ENCODE data around the gene ANKRD30BL.

DNA sequence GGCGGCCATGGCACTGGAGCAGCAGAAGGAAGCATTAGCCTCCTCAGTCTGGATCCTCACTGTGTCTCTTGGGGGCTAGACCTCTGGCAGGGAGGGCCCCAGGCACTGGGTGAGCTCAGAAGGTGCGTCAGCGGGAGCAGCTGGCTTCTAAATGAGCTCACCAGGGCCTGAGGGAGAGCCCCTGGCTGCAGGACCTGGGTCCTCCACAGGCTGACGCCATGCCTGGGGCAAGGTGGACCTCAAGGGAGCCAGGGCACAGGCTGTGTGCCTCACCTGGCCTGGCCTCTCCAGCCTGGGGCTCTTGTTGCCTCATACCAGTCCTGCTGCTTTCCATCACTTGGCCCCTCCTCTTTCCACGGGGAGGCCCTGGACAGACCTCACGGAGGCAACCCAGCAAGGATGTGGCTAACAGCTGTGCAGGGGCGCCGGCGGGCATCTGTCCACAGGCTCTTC, 27.2 kb downstream of the HS6ST1 start:
- PRO-cap, 3 experiments, result no peak in any of the 3 experiments
- RAMPAGE, long total RNA, 4 experiments, result no peak in any of the 4 experiments
- RRBS, result no CpG with 5 or more reads among the region's 9 CpGs

DNA sequence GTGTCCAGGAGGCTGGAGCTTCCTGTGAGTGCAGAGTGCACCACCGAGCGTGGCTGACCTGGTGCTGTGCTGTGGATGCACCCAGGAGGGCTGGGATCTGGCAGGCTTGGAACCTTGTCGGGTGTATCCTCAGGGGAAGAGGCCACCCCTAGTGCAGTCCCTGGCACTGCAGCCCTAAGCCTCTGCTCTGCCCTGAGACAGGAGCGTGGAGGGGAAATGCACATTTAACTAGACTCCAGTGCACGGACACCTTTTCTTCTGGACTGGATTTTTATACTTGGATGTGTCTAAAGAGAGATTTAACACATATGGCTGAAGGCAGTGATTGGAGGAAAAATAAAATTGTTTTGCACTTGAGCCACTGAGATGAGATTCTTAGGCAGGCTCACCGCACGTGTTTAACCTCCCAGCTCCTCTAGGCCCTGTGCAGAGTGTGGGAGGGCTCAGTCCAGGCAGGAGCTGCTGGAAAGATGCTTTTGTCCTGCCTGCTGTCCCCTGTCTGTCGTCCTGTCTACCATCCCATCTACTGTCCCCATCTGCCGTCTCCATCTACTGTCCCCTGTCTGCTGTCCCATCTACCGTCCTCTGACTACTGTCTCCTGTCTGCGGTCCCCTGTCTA, 43.4 kb upstream of the HS6ST1 start:
- PRO-cap, 3 experiments, result no peak in any of the 3 experiments
- RAMPAGE, long total RNA, 4 experiments, result no peak in any of the 4 experiments
- RRBS, result no CpG with 5 or more reads among the region's 11 CpGs

GRCh38 chr2:128379966-128380474, 61.4 kb upstream of the HS6ST1 start:
- PRO-cap, 3 experiments, result no peak in any of the 3 experiments
- RAMPAGE, long total RNA, 4 experiments, result no peak in any of the 4 experiments
- RRBS, result no CpG with 5 or more reads among the region's 19 CpGs

DNA sequence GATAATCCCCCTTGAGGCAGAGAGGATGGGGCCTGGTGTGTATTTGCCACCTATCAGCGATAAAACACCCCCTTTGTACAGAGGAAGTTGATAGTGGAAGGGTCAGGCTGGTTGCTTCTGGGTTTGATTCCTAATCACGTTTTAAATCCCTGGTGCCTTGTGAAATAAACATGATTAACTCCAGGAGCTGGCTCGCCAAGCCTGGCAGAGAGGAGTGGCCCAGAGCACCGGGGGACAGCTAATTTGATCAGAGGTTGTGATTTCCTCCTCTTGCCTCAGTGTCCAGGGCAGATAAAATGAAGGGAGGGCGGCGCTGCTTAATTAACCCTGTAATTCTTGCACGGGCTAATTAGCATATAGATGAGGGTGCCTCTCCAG, 106.1 kb upstream of the HS6ST1 start:
- PRO-cap, 3 experiments, result no peak in any of the 3 experiments
- RAMPAGE, long total RNA, 4 experiments, result no peak in any of the 4 experiments
- RRBS, result no CpG with 5 or more reads among the region's 7 CpGs

DNA sequence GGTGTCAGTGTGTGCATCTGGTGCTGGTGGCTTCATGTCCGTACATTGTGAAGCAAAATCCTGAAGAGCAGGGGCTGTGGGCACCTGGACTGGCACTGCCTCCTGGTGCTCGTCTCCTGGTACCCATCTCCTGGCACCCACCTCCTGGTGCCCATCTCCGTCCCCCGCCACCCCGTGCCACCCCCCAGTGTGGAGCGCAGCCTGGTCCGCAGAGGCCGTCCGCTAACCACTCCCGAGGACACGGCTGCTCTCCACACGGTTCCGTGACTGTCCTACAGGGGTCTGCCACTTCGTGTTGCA, 119.3 kb upstream of the HS6ST1 start:
- PRO-cap, 3 experiments, result peak in 1 of 3 experiments; most common minus-strand start position 249 of the sequence (in 1)
- RAMPAGE, long total RNA, 4 experiments, result no peak in any of the 4 experiments
- RRBS, result no CpG with 5 or more reads among the region's 14 CpGs

GRCh38 chr2:128511036-128511543, 192.4 kb upstream of the HS6ST1 start:
- PRO-cap, 3 experiments, result no peak in any of the 3 experiments
- RAMPAGE, long total RNA, 4 experiments, result no peak in any of the 4 experiments
- RRBS, result no CpG with 5 or more reads among the region's 5 CpGs

- PRO-cap, 3 experiments, result no peak in any of the 3 experiments
- RAMPAGE, long total RNA, 4 experiments, result no peak in any of the 4 experiments
- RRBS, result no CpG with 5 or more reads among the region's 18 CpGs
Measured at GRCh38 chr2:128690317-128690889, 371.7 kb upstream of the HS6ST1 start.

DNA sequence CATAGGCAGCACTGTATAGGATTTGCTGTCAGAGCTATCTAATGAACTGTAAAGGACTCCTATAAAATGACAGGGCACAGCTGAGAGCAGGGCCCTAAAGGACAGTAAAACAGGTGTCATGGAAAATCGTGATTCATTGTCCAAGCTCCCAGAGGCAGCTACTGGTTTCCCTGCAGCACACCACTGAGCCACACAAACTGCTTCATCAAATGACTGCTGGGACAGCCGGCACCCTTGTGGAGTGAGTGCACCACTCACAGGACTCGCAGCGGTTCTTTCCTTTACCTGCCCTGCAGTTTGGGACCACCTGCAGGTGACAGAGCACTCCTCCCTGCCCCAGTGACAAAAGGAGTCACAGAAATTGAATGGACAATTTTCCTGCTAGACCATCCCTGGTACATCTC, 655.3 kb upstream of the HS6ST1 start:
- PRO-cap, 3 experiments, result peak in 1 of 3 experiments; most common plus-strand start position 263 of the sequence (in 1)
- RAMPAGE, long total RNA, 4 experiments, result no peak in any of the 4 experiments
- RRBS, result no CpG with 5 or more reads among the region's 4 CpGs

GRCh38 chr2:129191406-129191947, 788.0 kb upstream of the RAB6C start:
- PRO-cap, 3 experiments, result no peak in any of the 3 experiments
- RAMPAGE, long total RNA, 4 experiments, result no peak in any of the 4 experiments
- RRBS, result no CpG with 5 or more reads among the region's 5 CpGs

- PRO-cap, 3 experiments, result peak in 1 of 3 experiments; most common minus-strand start chr2:129758962 (in 1)
- RAMPAGE, long total RNA, 4 experiments, result no peak in any of the 4 experiments
- RRBS, result no CpG with 5 or more reads among the region's 14 CpGs
Measured at GRCh38 chr2:129758801-129759373, 220.6 kb upstream of the RAB6C start.

DNA sequence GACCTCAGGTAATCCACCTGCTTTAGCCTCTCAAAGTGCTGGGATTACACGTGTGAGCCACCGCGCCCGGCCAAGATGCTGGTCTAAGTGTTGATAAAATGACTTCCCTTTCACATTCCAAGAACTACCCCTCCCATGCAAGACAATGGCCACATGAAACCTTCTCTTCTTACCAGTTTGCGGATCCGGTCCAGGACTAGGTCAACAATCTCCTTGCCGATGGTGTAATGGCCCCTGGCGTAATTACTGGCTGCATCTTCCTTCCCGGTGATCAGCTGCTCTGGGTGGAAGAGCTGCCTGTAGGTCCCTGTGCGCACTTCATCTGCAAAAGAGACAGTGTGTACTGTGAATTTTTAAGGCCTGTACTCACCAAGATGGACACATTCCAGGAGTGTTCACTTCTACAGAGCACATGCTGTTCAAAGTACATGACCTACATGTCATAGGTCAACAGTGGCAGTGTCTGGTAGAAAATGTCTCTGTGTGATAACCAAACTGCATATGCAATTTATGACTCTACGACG, 3.3 kb downstream of the TUBA3E start:
- PRO-cap, 3 experiments, result no peak in any of the 3 experiments
- RAMPAGE, long total RNA, 4 experiments, result no peak in any of the 4 experiments
- RRBS, result no CpG with 5 or more reads among the region's 12 CpGs

DNA sequence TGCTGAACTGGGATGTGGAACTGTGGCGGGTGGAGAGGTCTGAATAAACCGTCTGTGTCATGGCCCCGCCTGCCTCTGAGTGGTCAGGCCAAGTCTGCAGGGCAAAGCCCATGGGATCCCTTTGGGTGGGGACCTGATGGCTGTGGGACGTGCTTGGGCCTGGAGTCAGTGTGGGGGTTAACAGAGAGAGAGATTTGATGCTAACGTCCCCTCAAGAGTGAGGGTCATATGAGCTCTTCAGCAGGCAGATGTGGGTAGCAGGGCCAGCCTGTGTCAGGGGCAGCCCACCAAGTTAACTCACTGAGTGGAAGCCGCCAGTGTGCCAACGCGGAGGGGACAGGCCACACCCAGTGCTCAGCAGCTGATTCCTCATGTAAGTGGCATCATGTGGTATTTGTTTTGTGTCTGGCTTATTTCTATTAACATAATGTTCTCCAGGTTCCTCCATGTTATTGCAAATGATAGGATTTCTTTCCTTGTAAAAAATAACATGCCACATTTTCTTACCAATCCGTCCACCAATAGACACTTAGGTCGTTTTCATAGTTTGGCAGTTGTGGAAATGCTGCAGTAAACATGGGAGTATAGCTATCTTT, 4.0 kb downstream of the IMP4 start:
- PRO-cap, 3 experiments, result no peak in any of the 3 experiments
- RAMPAGE, long total RNA, 4 experiments, result no peak in any of the 4 experiments
- RRBS, result no CpG with 5 or more reads among the region's 10 CpGs

- PRO-cap, 3 experiments, result no peak in any of the 3 experiments
- RAMPAGE, long total RNA, 4 experiments, result no peak in any of the 4 experiments
- RRBS, result 76% methylated on average over 1 of the region's 15 CpGs
Measured at GRCh38 chr2:130820204-130820826, 16.4 kb upstream of the ARHGEF4 start.

GRCh38 chr2:130850833-130851565, 14.3 kb downstream of the ARHGEF4 start:
- PRO-cap, 3 experiments, result no peak in any of the 3 experiments
- RAMPAGE, long total RNA, 4 experiments, result no peak in any of the 4 experiments
- RRBS, result 90% methylated on average over 7 of the region's 23 CpGs

GRCh38 chr2:131039875-131040411, 53.3 kb downstream of the FAM168B start:
- PRO-cap, 3 experiments, result no peak in any of the 3 experiments
- RAMPAGE, long total RNA, 4 experiments, result start-site peak on the plus strand in 1 of 4 experiments, at chr2:131040136-131040390 at its widest, 9 to 10 reads per replicate
- RRBS, result 38% methylated on average over 29 of the region's 59 CpGs

GRCh38 chr2:131402564-131403197, 38.7 kb upstream of the RAB6D start:
- PRO-cap, 3 experiments, result no peak in any of the 3 experiments
- RAMPAGE, long total RNA, 4 experiments, result no peak in any of the 4 experiments
- RRBS, result no CpG with 5 or more reads among the region's 7 CpGs

DNA sequence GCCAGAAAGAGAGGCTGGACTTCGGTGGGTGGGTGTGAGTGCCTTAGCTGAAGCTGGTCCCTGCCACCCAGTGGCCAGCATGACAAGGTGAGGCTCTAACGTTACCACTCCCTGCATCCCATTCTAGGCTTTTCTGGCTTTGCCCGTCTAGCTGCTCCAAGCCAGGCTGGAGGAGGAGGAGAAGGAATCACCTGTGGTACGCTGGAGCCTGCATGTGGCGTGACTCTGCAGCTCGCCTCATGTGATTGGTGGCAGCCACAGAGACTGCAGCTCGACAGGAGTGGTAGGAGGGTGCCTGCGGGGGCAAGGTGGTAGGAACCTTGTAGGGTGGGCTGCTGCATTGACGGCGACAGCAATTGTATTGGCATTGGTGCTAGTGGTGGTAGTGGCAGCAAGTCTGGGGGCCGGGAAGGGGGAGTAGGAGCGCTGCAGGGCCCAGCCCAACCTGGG, 17.3 kb downstream of the CCDC74A start:
- PRO-cap, 3 experiments, result no peak in any of the 3 experiments
- RAMPAGE, long total RNA, 4 experiments, result no peak in any of the 4 experiments
- RRBS, result no CpG with 5 or more reads among the region's 12 CpGs

DNA sequence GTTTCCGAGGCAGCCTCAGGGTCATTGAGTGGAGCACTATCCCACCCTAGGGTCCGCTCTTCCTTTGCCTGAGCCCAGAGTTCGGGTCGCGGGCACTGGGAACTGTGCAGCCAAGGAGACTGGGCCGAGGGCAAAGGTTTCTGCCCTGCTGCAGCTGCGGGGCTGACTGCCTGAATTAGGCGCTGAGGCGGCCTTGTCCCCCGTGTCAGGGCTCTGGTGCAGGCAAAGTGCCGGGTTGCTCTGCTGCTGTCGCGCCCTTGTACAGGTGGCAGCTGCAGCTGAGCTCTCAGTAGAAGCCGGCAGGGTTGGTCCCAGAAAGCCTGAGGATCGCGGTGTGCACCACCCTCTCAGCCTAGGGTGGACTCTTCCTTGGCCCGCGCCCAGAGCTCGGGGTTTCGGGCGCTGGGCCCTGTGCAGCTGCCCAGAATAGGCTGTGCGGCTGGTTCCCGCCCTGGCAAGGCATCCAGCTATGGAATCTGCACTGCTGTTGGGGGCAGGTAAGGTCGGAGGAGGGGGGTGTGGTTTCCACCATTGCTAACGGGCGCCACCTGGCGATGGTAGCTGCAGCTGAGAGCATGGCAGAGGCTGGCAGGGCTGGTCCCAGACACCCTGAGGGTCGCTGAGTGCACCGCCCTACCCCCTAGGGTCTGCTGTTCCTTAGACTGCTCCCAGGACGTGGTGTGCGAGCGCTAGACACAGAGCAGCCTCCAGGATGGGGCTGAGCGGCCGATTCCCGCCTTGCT, 144.8 kb downstream of the CCDC74A start:
- PRO-cap, 3 experiments, result no peak in any of the 3 experiments
- RAMPAGE, long total RNA, 4 experiments, result no peak in any of the 4 experiments
- RRBS, result 5% methylated on average over 3 of the region's 35 CpGs

DNA sequence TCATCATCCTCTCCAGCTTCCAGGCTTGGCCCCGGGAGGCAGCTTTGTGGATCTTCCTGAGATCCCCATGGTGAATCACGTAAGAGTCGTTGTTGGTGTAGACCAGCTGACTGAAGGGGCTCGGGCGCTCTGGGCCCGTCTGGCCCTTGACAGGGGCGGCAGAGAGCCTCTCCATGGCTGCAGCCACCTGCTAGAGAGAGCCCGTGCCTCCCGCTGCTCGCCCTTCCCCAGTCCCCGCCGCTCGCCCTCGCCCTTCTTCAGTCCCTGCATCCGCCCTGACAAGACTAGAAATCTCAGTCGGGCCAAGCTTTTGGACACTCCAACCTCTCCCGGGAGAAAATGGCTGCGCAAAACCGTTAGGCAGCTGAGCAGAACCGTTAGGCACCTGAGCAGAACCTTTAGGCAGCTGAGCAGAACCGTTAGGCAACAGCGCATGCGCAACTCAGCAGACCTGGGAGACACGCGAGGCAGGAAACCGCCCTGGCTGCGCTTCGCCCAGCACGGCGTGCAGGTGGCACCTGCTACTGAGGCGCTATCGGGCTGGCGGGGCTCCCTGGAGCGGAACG, at the start of gene ANKRD30BL:
Gene ANKRD30BL (minus strand): TSS at position 422 of the 566 bp plus-strand sequence.
- PRO-cap, 3 experiments, result no peak in any of the 3 experiments
- RAMPAGE, long total RNA, 4 experiments, result no peak in any of the 4 experiments
- RRBS, result no CpG with 5 or more reads among the region's 35 CpGs

GRCh38 chr2:132304533-132305067, 112.0 kb upstream of the GPR39 start:
- PRO-cap, 3 experiments, result peak in 1 of 3 experiments; most common plus-strand start chr2:132304806 (in 1)
- RAMPAGE, long total RNA, 4 experiments, result no peak in any of the 4 experiments
- RRBS, result no CpG with 5 or more reads among the region's 23 CpGs